Parietal lobe (tissue), 2 donors: Measurements from ENCODE around the genes DELE1 and ARHGAP26.

DNA sequence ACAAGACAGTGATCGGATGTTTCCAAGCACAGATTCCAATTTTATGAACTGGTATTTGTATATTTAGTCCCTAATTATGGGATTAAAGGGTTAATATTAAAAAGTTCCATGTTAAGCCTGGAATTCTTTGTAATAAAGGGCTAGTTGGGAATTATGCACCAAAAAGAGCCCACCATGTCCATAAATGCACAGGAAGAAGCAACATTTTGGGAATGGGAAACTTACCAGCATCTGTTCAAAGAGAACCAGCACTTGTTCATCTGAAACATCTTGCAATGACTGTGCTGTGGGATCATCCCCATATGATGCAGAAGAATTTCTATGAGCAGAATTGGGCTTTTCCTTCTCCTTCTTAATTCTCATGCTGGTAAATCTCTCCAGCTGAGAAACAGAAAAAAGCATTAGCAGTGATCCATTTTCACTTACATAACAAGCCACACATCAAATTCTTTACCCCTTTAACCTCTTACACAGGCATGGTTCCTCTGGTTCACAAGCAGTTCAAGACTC lies 31.9 kb downstream of the DIAPH1 start:
- RAMPAGE, long total RNA: no peak

GRCh38 chr5:141634507-141635259 lies 2.0 kb downstream of the HDAC3 start:
- RAMPAGE, long total RNA: no peak

DNA sequence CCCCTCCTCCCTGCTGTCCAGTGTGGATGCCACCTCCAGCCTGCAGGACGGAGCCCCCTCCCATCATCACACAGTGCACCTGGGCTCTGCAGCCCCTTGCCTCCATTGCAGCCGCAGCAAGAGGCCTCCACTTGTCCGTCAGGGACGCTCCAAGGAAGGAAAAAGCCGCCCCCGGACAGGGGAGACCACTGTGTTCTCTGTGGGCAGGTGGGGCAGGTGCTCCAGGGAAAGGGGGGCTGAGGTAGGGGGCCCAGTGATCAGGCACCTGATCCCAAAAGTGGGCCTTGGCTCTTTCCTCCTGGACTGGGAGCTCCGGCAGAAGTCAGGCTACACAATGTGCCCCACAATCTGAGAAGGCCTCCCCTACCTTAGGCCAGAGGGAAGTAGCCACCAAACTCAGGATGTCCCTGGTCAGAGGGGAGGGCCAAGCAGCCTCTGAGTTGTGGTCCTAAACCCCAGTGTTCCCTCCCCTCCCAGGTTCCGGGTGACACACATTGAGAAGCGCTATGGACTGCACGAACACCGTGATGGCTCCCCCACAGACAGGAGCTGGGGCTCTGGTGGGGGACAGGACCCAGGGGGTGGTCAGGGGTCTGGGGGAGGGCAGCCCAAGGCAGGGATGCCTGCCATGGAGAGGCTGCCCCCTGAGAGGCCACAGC lies 2.8 kb downstream of the RELL2 start:
- RAMPAGE, long total RNA: no peak

GRCh38 chr5:141641047-141641510 lies 4.3 kb downstream of the RELL2 start:
- RAMPAGE, long total RNA: no peak

- RAMPAGE, long total RNA: no peak
Observed at GRCh38 chr5:141649181-141649813, 1.9 kb downstream of the FCHSD1 start.

GRCh38 chr5:141825044-141825632 lies 53.1 kb downstream of the PCDH1 start:
- RAMPAGE, long total RNA: no peak

DNA sequence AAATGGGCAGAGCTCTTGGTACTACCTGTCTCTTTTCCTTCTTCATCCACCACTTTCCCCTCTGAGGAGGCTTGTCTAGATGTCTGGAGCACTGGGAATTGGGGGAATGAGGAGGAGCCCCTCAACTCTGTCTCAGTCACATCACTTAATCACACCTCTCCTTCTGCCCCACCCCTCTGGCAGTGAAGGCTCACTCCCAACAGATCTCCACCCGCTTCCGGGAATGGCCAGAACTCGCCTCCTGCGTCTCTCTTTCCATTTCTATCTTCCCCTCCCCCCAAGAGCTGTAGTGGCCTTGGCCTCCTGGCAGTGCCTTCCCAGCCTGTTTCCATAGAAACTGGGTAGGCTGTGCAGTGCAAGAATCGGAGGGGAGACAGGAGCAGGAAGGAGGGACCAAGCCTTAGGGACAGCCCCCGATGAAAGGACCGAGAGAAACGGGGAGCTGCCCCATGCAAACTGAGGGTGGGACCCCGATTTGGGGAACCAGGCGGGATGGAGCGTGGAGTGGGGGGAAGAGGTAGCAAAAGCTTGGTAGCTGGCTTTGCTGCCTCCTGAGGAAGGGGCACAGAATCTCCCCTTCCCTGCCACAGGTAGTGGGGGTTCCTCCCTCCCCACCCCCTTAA lies 4.4 kb upstream of the PCDH1 start:
- RAMPAGE, long total RNA: no peak

- RAMPAGE, long total RNA: no peak
Observed at GRCh38 chr5:141914085-141914838, 9.4 kb upstream of the DELE1 start.

GRCh38 chr5:141917796-141918204 lies 5.9 kb upstream of the DELE1 start:
- RAMPAGE, long total RNA: no peak

- RAMPAGE, long total RNA: no peak
Observed at GRCh38 chr5:141923194-141924516, at the start of gene DELE1. Gene DELE1 (plus strand): TSS chr5:141923871.

DNA sequence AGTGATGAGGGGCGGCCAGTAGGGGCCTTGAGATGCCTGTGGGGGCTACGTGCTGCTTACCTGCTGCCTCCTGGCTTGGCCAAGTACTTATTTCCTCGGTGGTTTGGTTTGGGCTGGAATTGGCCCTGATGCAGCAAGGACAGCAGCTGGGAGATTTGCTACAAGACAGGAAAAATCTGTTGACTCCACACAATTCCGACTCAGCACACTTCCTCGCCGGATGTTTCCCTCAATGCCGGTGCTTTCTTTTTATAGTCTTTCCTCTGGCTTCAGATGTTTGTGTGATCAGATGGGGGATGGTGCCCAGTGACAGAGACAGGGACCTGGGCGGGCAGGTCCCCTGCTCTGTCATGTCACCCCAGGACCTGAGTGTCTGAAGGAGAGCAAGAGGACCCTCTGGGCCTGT lies 6.6 kb downstream of the PCDH12 start:
- RAMPAGE, long total RNA: no peak

DNA sequence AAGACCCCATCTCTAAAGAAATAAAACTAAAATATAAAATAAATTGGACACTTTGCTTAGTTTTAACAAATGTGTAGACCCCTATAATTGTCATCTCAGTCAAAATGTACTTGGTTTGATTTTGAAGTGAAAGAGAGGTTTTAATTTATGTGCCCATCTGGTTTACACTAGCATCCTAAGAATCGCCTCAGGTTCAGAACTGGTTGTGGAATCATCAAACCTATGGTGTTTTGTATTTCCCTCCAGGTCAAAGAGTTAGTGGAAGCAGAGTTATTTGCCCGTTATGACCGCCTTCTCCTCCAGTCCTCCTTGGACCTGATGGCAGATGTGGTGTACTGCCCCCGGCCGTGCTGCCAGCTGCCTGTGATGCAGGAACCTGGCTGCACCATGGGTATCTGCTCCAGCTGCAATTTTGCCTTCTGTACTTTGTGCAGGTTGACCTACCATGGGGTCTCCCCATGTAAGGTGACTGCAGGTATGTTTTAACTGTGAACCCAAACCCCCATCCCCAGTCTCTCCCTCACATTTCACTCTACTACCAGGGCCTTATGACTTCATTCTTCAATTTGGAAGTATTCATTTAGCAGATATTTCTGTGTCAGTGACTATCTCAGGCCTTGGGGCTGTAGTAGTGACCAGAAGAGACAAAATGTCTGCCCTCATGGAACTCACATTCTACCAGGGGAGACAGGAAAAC lies 11.1 kb downstream of the RNF14 start:
- RAMPAGE, long total RNA: no peak

DNA sequence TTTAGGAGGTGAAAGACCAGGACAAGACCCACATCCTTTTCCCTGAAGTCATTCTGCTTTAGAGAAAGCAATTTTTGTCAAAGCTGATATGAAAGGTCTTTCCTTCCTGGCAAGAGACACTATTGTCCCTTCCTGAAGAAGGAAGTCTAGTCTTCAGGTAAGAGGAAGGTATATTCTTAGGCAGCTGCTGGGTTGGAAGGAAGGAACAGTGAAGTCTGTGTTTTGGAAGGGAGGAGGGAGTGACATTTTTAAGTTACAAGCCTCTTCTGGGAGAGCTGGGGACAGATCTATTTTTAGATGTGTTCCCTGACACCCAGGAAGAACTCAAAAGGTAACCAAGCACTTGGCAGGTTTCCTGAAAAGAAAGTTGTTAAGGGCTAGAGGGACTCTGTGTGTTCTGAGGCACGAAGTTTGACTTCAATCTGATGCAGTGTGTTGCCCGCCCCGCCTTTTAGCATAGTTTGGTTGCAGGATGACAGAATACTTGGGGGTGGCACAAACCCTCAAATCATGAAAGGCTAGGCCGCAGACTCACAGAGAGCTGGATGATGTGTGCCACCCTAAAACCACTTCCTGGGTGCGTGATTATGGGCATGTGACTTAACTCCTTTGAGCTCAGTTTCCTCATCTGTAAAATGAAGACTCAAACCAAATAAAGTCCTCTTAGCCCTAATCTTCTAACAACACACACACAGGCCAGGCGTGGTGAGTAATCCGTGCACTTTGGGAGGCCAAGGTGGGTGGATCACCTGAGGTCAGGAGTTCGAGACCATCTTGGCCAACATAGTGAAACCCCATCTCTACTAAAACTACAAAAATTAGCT lies 13.0 kb upstream of the NDFIP1 start:
- RAMPAGE, long total RNA: no peak

- RAMPAGE, long total RNA: no peak
Observed at GRCh38 chr5:142236203-142237280, 88.3 kb downstream of the SPRY4 start.

DNA sequence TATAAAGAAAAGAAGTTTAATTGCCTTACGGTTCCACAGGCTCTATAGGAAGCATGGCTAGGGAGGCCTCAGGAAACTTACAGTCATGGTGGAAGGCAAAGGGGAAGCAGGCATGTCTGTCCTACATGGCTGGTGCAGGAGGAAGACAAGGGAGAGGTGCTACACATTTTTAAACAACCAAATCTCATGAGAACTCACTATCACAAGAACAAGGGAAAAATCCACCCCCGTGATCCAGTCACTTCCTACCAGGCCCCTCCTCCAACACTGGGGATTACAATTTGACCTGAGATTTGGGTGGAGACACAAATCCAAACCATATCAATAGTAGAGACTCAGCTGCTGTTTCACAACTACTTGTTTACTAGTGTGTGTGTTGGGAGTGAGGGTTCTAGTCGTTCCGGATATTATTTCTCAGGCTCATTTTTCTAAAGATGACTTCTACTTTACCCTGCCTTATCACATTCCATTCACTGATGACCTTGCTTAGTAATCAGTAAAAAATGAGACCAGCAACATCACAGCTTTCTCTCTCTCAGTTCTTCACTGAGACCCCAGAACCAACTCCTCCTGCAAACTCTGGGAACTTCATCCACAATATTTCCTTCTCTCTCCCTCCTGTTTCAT lies 121.3 kb upstream of the SPRY4 start:
- RAMPAGE, long total RNA: no peak

DNA sequence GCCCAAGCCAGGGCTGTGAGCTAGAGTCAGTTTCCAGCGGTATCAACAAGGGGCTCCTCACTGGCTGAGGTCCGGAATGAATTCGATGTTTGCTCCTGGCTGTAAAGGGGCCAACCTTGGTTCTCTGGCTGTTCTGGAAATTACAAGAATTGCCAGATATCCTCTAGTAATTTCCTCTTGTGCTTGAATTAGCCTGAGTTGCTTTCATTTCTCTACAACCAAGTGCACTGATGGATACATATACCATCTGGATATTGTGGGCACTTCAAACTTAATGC lies 129.2 kb upstream of the SPRY4 start:
- RAMPAGE, long total RNA: no peak

GRCh38 chr5:142568656-142569002 lies 117.3 kb downstream of the FGF1 start:
- RAMPAGE, long total RNA: no peak

DNA sequence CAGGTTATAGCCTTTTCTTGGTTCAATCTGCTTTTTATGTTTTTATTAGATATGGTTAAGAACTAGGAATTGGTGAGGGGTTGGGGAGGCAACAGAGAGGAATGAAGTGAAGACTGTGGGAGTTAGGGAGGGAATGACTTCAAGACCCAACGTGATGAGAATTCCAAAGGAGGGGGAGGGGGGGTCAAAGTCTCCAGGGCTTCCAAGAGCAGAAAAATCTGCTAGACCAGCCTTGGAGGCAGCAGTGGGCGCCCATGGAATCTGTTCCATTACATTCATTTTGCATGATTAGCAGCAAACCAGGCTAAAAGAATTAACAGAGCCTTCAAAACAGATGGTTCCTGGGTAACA lies 95.2 kb downstream of the FGF1 start:
- RAMPAGE, long total RNA: no peak

- RAMPAGE, long total RNA: no peak
Observed at GRCh38 chr5:142770033-142770962, at the start of gene ARHGAP26. Gene ARHGAP26 (plus strand): TSS chr5:142770377.

- RAMPAGE, long total RNA: no peak
Observed at GRCh38 chr5:142841142-142841889, 71.1 kb downstream of the ARHGAP26 start.